Hair follicular keratinocyte (primary cell): ENCODE measurements around the genes ZNF780B and SPTBN4.

- RAMPAGE, long total RNA = no peak
These were observed 6.7 kb downstream of the SAMD4B start for GRCh38 chr19:39348782-39349525.

- RAMPAGE, long total RNA = no peak
These were observed 14.5 kb downstream of the SAMD4B start for GRCh38 chr19:39356311-39357451.

- RAMPAGE, long total RNA = no peak
These were observed 2.9 kb upstream of the ZFP36 start for GRCh38 chr19:39403406-39404488.

DNA sequence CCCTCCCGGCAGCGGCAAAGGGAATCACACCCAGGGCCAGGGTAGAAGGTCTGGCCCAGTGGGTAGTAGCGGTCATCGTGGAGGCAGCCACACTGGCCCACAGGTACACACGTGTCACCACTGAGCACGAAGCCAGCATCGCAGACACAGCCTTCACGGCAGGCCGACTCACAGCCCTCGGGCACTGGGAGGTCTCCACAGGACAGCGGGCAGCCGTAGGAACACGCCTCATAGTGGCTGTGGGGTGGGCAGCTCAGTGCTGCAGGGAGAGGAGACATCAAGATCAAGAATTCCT, 59.8 kb upstream of the FBL start:
- RAMPAGE, long total RNA = no peak

GRCh38 chr19:39934760-39935438, 36.1 kb upstream of the PSMC4 start:
- RAMPAGE, long total RNA = no peak

DNA sequence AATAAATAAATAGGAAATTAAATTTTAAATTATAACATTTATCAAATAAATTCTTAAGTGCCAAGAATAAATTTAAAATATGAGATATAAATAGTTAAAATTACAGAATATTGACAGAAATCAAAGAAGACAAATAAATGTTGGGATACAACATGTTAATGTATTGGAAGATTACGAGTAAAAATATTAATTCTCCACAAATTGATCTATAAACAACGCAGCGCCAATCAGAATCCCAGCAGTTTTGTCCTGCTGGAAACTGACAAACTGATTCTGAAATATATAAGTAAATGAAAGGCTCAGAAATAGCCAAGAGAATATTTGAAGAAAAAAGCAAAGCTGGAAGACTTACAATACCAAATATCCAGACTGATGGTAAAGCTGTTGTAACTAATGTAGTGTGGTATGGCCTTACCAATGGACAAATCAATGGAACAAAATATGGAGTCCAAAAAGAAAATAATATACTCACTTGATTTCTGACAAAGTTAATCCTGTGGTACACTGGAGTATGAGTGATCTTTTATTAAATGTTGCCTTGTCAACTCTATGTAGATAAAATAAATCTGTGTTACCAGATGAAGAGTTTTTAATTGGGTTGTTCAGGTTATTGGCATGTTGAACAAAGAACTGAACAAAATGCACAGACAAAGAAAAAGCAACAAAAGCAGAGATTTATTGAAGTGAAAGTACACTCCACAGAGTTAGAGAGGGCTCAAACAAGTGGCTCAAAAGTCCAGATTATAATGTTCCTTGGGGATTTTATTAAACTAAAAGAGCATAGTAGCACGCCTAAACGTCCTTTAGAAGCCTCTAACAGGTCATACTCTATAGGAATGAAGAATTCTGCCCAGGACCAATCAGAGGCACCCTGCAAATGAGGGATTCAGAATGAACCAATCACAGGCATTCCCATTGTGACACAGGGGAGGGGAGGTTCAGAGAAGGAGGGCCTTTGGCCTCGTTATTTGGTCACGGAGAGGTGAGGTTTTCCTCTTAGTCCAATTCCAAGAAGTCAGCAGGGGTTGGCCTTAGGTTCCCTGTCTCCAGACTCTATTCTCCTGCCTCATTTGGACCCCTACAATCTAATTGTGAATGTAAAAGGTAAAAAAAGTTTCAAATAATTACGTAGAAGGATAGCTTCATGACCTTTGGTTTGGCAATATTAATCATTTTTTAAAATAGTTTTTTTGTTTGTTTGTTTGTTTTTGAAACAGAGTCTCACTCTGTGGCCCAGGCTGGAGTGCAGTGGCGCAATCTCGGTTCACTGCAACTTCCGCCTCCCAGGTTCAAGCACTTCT, 12.7 kb downstream of the PSMC4 start:
- RAMPAGE, long total RNA = no peak

GRCh38 chr19:40055483-40056645, at the start of gene ZNF780B:
Gene ZNF780B (minus strand): TSS chr19:40056231.
- RAMPAGE, long total RNA = no peak

- RAMPAGE, long total RNA = no peak
These were observed 500 bp upstream of the ZNF780A start for GRCh38 chr19:40091281-40091605.

- RAMPAGE, long total RNA = no peak
These were observed 43.4 kb upstream of the MAP3K10 start for GRCh38 chr19:40147605-40148444.

GRCh38 chr19:40207346-40207576, 10.9 kb downstream of the TTC9B start:
- RAMPAGE, long total RNA = no peak

- RAMPAGE, long total RNA = no peak
These were observed 23.1 kb upstream of the CCNP start for GRCh38 chr19:40249424-40250233.

- RAMPAGE, long total RNA = no peak
These were observed 12.3 kb downstream of the C19orf47 start for GRCh38 chr19:40335930-40336313.

- RAMPAGE, long total RNA = no peak
These were observed 7.0 kb downstream of the PLD3 start for GRCh38 chr19:40355448-40355872.

- RAMPAGE, long total RNA = no peak
These were observed 605 bp downstream of the SERTAD3 start for GRCh38 chr19:40443656-40443804.

GRCh38 chr19:40443805-40443954, 455 bp downstream of the SERTAD3 start:
- RAMPAGE, long total RNA = no peak

DNA sequence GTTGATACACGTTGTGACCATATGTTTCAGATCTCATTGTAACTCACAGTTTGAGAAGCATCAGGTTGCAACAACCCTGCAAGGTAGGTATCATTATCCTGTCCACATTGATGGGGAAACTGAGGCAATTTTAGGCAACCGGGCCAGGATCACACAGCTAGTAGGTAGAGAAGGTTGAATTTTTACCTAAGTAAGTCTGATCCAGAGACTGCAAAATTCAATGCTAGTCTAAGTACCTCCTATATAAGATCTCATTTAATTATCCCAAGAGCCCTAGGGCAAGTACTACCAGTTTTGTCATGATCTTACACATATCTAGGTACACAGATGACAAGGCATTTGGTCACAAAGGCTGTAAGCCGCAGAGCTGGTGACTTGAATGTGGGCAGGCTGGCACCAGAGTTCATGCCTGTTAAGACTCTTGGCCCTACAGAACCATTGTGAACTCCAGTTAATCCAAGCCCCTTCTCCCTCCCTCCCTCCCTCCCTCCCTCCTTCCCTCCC, 2.4 kb downstream of the BLVRB start:
- RAMPAGE, long total RNA = no peak

- RAMPAGE, long total RNA = no peak
These were observed 1.9 kb downstream of the BLVRB start for GRCh38 chr19:40463698-40463995.

GRCh38 chr19:40466788-40467513, at the start of gene SPTBN4:
Gene SPTBN4 (plus strand): TSS chr19:40467001.
- RAMPAGE, long total RNA = no peak

- RAMPAGE, long total RNA = no peak
These were observed 22.6 kb upstream of the SHKBP1 start for GRCh38 chr19:40554003-40554575.

DNA sequence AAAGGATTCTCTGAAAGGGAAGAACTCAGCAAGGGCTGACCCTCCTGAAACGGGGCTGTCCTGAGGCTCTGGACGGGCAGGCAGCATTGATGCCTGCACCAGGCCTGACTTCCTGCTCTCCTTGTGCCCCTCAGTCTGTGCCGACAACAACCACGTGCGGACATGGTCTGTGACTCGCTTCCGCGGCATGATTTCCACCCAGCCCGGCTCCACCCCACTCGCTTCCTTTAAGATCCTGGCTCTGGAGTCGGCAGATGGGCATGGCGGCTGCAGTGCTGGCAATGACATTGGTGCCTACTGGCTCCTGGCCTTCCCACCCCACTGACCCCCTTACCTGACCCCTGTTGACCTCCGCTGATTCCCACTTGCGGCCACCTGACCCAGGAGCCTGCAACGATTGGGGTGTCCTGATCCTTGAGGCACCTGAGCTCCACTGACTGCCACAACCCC, 11.8 kb downstream of the SHKBP1 start:
- RAMPAGE, long total RNA = no peak